Cytotoxic T cell (primary cell): ENCODE data around the genes LNP1, NXPE3 and ZPLD1.

DNA sequence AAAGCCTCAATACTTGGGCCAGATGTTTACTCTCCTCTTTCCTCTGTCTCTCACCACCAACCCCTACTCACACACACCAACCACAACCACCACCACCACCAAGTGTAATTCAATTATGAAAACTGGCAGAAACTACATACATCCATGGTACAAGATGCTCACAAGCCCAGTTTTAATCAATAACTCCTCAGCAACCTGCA is 53.6 kb downstream of the COL8A1 start:
- PRO-cap, 2 experiments: no peak in any of the 2 experiments

- PRO-cap, 2 experiments: no peak in any of the 2 experiments
Measured at GRCh38 chr3:99849579-99850376, 32.1 kb downstream of the CMSS1 start.

GRCh38 chr3:99862869-99863736 is 45.4 kb downstream of the CMSS1 start:
- PRO-cap, 2 experiments: no peak in any of the 2 experiments

DNA sequence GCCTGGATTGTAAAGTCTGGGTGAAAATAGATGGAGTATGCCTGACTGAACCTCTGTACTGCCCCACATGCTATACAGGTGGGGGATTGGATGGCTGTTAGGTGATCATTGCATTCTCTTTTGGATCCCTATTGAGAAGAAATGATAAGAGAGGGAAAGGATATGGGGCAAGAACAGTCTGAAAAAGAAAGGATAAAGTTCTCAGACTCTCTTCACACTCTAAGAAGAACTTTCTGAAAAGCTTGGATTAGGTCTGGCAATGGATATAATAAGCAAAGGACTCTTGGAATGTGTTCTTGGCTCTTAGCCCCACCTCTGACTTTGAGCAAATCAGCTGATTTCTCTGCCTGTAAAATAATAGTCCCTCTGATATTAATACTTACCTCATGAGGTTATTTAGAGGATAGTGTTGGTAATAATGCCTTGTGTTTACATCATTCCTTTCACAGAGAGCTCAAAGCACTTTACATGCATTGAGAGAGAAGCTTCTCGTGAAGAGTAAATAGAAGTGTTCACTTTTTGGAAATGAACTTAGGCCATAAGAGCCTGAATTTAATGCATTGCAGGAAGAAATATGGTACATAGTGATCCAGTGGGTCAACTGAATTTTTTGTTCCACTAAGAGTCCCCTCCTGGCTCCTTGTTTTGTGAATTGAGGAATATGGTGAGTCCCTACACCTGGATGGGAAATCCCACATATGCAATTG is 147.3 kb downstream of the FILIP1L start:
- PRO-cap, 2 experiments: no peak in any of the 2 experiments

- PRO-cap, 2 experiments: no peak in any of the 2 experiments
Measured at GRCh38 chr3:100041014-100041146, 73.4 kb downstream of the FILIP1L start.

DNA sequence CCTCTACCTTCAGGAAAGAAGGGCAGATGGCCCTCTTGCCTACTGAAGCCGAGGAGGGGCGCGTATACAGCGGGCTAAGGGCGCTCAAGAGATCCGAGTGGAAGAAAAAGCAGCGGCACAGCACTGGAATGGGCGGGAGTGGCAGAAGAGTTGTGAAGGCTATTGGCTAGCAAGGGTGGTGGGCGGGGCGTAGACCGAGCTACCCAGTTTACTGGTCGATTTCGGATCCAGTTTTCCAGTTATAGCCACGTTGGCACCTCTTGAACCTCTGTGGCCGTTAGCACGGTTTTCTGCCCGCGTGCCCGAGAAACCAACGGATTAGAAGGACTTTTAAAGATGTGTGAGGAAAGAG is at the start of gene LNP1:
LNP1 (plus strand) TSS at position 230 of the 352 bp plus-strand sequence.
- PRO-cap, 2 experiments: peak in 2 of 2 experiments; most common plus-strand start position 230 of the sequence (in 2); most common minus-strand start position 99 of the sequence (in 2)

DNA sequence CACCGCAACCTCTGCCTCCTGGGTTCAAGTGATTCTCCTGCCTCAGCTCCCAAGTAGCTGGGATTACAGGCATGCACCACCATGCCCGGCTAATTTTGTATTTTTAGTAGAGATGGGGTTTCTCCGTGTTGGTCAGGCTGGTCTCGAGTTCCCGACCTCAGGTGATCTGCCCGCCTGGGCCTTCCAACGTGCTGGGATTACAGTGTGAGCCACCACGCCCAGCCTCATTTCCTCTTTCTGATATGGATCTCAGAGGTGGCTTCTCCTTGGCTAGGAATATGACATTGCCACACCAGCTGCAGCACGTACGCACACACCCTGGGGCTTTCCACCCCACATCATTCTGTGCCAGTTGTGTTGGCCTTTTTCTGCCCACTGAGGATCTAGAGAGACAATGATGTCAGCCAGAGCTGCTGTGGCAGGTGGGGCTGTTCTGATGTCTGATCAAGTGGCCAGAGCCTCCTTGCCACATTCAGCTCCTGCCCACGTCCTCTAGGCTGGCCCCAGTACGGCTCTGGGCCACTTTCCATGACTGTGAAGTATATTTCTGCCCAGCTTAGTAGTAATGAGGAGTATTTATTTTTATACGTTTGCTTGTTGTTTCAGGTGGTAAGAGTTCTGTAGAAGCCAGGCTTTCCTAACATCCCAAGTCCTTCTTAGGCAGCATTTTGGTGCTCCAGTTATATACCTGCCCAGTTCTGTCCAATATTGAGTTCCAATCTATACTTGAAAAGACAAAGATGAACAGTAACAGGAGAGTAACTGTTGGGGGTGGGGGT is 29.1 kb downstream of the TMEM45A start:
- PRO-cap, 2 experiments: no peak in any of the 2 experiments

GRCh38 chr3:100591341-100591968 is 17.9 kb upstream of the ADGRG7 start:
- PRO-cap, 2 experiments: no peak in any of the 2 experiments

- PRO-cap, 2 experiments: no peak in any of the 2 experiments
Measured at GRCh38 chr3:101017105-101017304, 23.8 kb upstream of the ABI3BP start.

GRCh38 chr3:101517932-101518369 is 4.9 kb upstream of the SENP7 start:
- PRO-cap, 2 experiments: peak in 2 of 2 experiments; most common plus-strand start chr3:101518234 (in 1); most common minus-strand start chr3:101518138 (in 1)

DNA sequence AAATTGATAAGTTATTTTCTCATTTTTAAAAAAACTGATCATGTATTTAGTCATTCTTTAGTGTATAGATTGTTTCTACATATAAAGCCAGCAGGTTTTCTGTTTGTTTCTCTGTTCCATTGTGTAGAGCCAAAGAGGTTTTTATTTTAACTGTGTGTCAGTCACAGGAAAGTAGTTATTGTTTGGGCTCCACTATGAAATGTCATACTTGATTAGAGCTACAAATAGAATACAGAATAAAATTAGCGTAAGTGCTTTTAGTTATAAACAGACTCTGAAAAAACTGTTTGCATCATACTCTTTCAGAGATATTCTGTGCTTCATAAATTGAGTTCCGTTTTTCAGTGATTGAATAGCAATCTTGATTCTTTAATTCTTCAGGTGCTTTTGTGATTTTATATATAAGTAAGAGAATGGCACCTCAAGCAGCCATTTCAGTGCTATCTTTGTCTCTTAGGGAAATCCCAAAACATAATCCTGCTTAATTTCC is 4.1 kb downstream of the PCNP start:
- PRO-cap, 2 experiments: no peak in any of the 2 experiments

- PRO-cap, 2 experiments: peak in 2 of 2 experiments; most common plus-strand start chr3:101779211 (in 2); most common minus-strand start chr3:101779420 (in 2)
Measured at GRCh38 chr3:101778846-101780000, at the start of gene NXPE3. NXPE3 (plus strand) TSS chr3:101779211.

DNA sequence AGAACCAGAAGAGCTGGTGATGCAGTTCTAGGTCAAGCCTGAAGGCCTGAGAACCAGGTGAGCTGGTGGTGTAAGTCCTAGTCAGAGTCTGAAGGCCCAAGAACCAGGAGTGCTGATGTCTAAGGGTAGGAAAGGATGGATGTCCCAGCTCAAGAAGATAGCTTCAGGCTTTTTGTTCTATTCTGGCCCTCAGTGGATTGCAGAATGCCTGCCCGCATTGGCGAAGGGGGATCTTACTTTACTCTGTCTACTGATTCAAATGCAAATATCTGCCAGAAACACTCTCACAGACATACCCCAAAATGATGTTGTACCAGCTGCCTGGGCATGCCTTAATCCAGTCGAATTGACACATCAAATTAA is 2.5 kb upstream of the NFKBIZ start:
- PRO-cap, 2 experiments: no peak in any of the 2 experiments

GRCh38 chr3:101850341-101851087 is 1.2 kb downstream of the NFKBIZ start:
- PRO-cap, 2 experiments: peak in 2 of 2 experiments; most common plus-strand start chr3:101850909 (in 2); most common minus-strand start chr3:101850904 (in 2)

- PRO-cap, 2 experiments: peak in 1 of 2 experiments; most common plus-strand start chr3:101851525 (in 1); most common minus-strand start chr3:101851394 (in 1)
Measured at GRCh38 chr3:101851088-101851638, 1.8 kb downstream of the NFKBIZ start.

GRCh38 chr3:101861269-101862494 is 12.4 kb downstream of the NFKBIZ start:
- PRO-cap, 2 experiments: peak in 2 of 2 experiments; most common plus-strand start chr3:101861962 (in 2)

GRCh38 chr3:101964708-101965179 is 115.4 kb downstream of the NFKBIZ start:
- PRO-cap, 2 experiments: no peak in any of the 2 experiments

DNA sequence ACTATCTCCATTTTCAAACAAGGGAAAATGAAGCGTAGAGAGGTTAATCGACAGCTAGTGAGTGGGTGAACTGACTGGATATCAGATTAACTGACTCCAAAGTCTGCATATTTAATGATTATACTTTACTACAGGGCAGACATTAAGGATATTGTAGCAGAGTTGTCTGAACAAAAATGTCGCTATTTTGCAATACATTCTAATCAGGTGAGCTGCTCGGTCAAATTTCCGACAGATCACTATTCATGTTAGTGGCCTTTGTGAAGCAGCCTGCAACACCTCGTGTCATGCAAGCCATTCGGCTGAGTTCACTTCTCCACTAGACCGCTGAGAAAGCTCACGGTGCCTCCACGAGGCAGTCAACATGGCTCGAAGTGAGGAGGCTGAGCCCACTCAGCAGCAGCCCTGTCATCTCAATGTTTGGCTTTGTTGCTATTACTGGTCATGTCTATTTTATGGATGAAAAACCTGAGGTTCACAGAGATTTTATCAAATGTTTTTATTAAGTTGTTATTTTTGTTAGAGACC is 264.3 kb downstream of the NFKBIZ start:
- PRO-cap, 2 experiments: no peak in any of the 2 experiments

- PRO-cap, 2 experiments: no peak in any of the 2 experiments
Measured at GRCh38 chr3:102434621-102435110, at the start of gene ZPLD1. ZPLD1 (plus strand) TSS chr3:102435015.

GRCh38 chr3:104160435-104160915 is 1206.2 kb upstream of the ALCAM start:
- PRO-cap, 2 experiments: no peak in any of the 2 experiments